ENCODE measurements around the gene SLC7A5.

- RRBS, result no CpG with 5 or more reads among the region's 3 CpGs
Measured at GRCh38 chr16:87599060-87599588, 3.2 kb upstream of the JPH3 start.

DNA sequence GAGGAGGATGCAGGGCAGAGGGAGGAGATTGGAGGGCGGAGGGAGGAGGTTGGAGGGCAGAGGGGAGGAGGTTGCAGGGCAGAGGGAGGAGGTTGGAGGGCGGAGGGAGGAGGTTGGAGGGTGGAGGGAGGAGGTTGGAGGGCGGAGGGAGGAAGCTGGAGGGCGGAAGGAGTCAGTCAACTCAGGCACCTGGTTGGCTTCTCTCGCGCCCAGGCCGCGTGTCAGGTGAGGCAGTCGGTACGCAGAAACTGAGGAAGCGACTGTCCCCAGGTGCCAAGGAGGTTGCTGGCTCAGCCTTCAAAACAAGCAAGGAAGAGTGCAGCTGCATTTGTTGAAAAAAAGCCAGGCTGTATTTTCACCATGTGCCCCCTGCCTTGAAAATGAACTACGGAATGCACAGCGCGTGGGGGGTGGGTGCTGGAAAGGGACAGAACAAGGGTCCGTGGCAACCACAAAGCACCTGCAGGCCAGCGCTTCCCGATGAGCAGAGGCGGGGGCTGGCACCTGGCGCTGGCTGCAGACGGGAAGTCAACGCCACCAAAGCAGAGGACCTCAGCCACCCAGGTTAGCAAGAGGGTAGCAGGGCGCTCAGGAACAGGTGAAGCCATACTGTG is 64.9 kb downstream of the KLHDC4 start:
- RRBS, result no CpG with 5 or more reads among the region's 22 CpGs

- RRBS, result 100% methylated on average over 4 of the region's 25 CpGs
Measured at GRCh38 chr16:87701655-87702263, 64.0 kb downstream of the KLHDC4 start.

- RRBS, result 89% methylated on average over 10 of the region's 38 CpGs
Measured at GRCh38 chr16:87835900-87836985, 33.1 kb downstream of the SLC7A5 start.

DNA sequence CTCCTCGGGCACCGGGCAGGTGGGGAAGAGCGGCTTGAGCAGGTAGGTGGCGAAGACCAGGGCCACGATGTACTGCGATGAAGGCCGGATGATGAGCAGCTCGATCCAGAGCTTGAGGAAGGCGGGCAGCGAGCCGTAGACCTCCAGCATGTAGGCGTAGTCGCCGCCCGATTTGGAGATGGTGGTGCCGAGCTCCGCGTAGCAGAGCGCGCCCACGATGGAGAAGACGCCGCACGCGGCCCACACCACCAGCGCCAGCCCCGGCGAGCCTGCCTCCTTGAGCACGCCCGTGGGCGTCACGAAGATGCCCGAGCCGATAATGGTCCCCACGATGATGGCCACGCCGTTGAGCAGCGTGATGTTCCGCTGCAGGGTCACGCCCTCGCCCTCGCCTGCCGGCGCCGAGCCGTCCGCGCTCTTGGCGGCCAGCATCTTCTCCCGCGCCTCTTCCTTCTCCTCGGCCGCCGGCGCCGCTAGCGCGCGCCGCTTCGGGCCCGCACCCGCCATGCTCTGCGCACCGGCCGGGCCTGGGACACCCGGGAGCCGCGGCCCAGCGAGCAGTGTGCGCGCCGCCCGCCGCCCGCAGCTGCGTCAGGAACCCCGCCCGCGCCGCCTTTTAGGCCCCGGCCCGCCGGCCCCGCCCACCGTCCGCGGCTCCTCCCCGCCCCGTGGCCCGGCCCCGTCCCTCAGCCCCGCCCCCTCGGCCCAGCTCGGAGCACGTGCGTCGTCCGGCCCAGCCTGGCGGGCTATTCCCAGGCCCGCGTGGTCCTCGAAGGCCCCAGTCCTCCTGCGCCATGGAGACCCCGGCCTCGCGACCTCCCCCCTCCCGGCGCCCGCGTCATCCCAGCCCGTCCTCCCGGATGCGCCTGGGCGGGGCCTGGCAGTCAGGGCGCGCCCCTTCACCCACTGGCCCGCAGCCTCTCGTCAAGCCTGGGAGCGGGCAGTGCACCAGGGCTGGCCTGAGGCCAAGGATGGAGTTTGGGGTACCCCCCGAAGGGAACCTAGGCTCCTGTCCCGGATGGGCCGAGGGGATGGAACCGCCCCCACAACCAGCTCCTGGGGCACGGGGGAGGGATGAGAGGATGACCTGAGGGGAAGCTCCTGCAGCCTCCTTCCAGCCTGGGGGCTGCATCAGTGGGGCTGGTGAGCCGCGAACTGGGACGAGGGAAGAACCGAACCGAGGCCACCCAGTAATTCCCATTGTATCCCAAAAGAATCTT is at the start of gene SLC7A5:
TSS of gene SLC7A5 (minus strand) at position 592 of the 1,220 bp plus-strand sequence.
- RRBS, result 1% methylated on average over 24 of the region's 130 CpGs

DNA sequence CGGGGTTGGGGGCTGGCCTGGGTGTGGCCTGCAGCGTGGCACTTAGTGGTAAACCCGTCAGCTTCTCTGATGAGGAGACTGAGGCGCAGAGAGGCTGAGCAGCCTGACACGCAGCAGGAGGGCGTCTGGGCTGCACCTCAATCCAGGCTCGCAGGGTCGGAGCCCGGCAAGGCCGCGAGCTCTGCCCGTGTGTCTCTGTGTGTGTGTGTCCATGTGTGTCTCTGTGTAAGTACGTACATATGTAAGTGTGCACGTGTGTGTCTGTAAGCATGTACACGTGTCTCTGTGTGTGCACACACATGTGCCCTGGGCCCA is 158.3 kb upstream of the ZNF469 start:
- RRBS, result no CpG with 5 or more reads among the region's 15 CpGs

DNA sequence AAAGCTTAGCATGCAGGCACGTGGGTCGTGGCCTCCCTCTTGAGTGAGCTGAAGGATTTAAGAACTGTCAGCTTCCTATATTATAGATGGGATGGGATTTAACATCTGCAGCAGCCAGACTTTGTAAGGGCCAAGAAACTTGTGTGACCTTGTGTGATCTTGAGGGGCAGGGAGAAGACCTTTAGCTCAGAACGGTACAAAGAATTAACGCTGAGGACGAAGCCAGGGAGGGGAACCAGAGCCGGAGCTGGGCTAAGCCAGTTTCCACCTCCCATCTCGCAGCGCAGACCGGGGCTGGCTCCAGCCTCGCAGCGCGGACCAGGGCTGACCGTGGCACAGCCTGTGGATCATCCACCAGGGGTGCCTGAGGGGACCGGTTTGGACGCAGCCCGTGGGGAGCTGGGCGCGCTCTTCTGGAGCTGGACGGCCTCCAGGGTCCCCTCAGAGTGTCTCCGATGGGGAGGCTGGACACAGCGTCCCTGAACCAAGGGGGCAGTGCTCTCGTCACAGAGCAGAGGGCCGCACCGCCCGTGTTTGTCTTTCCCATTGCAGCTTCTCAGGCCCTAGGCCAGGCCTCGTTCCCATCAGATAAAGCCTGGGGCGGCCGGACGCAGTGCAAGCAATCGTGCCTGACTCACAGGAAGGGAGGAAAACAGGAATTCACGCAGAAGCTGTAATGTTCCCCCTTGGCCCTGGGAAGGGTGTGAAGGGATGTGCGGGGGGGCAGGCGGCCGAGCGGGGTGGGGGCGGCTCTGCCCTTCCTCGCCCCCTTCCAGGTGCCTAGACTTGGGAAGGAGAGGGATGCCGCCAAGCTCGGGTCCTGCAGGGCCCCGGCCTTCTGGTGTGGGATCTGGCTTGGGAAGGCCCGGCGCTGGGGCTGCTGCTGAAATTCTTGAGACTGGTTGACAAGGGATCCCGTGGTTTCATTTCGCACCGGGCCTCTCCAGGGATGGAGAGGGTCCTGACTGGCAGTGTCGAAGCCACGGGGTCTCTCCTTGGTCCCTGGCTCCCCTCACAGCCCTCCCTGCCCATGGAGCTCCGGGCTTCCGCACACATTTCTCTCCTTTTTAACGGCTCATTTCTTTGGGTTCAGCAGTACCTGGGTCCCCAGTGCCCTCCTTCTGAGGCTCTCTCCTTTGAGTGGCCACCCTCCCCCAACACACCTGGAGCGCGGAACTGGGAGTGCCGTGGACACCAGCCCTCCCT is 148.1 kb upstream of the ZNF469 start:
- RRBS, result 73% methylated on average over 8 of the region's 53 CpGs

DNA sequence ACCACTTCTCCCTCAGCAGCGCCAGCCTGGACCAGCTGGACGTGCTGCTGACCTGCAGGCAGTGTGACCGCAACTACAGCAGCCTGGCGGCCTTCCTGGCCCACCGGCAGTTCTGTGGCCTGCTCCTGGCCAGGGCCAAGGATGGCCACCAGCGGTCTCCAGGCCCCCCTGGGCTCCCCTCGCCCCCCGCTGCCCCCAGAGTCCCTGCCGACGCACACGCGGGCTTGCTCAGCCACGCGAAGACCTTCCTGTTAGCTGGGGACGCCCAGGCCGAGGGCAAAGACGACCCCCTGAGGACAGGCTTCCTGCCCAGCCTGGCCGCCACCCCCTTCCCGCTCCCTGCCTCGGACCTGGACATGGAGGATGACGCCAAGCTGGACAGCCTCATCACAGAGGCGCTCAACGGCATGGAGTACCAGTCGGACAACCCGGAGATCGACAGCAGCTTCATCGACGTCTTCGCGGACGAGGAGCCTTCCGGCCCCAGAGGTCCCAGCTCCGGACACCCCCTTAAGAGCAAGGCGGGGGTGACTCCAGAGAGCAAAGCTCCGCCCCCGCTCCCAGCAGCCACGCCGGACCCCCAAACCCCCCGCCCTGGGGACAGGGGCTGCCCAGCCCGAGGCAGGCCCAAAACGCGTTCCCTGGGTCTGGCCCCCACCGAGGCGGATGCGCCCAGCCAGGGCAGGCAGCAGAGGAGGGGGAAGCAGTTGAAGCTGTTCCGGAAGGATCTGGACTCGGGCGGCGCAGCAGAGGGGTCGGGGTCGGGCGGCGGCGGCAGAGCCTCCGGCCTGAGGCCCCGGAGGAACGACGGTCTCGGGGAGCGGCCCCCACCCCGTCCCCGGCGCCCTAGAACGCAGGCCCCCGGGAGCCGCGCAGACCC is 23.2 kb upstream of the ZFPM1 start:
- RRBS, result 31% methylated on average over 31 of the region's 67 CpGs

GRCh38 chr16:88438302-88439011 is 14.6 kb upstream of the ZFPM1 start:
- RRBS, result 91% methylated on average over 11 of the region's 26 CpGs

DNA sequence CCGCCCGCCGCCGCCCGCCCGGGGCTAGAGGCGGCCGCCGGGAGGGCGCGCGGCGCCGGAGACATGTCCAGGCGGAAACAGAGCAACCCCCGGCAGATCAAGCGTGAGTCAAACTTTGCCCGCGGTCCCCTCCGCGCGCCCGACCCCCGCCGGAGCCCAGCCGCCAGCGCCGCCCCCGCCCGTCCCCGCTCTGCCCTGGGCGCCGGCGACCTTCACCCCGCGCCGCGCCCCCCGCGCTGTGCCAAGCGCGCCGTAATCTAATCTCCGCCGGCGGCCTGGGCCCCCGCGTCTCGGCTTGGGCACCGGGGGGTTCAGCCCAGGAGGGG is 459 bp downstream of the ZFPM1 start:
- RRBS, result 2% methylated on average over 41 of the region's 50 CpGs

DNA sequence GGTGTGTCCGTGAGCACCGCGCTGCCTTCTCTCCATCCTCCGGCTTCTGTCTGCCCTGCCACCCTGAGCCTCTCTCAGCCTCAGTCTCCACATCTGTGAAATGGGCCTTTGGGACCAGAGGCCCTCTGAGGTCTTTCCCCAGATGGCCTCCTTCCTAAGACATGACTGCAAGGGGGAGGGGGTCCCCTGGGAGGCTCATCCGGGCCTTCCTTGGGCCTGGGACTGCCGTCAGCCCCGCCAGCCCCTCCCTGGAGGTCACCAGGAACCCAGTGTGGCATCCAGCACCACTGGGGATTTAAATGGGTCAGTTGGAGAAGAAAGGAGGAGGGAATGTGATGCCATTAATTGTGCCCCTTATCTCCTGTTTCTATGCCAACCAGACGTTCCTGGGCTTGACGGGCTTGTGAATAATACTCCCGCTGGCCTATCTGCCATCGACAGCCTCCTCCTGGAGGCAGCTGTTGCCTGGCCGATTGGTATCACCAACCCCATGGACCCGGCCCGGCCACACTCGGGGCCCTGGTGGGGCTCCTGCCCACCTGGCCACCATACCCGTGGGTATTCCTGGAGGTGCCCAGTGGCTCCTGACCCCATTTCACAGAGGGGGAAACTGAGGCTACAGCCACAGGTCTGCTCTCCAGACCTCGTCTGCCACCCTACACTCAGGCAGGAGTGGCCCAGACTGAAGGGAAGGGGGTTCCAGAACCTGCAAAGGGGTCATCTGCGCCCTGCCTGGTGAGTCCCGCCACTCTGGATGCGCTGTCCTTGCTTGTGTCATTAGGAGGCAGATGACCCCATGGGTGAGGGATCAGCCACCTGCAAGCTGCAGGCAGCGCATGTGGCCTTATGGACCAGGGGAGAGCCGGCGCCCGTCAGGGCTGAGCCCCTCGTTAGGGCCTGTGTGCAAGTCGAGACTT is 5.3 kb downstream of the ZFPM1 start:
- RRBS, result 97% methylated on average over 4 of the region's 26 CpGs

GRCh38 chr16:88467777-88468003 is 14.6 kb downstream of the ZFPM1 start:
- RRBS, result no CpG with 5 or more reads among the region's 11 CpGs

DNA sequence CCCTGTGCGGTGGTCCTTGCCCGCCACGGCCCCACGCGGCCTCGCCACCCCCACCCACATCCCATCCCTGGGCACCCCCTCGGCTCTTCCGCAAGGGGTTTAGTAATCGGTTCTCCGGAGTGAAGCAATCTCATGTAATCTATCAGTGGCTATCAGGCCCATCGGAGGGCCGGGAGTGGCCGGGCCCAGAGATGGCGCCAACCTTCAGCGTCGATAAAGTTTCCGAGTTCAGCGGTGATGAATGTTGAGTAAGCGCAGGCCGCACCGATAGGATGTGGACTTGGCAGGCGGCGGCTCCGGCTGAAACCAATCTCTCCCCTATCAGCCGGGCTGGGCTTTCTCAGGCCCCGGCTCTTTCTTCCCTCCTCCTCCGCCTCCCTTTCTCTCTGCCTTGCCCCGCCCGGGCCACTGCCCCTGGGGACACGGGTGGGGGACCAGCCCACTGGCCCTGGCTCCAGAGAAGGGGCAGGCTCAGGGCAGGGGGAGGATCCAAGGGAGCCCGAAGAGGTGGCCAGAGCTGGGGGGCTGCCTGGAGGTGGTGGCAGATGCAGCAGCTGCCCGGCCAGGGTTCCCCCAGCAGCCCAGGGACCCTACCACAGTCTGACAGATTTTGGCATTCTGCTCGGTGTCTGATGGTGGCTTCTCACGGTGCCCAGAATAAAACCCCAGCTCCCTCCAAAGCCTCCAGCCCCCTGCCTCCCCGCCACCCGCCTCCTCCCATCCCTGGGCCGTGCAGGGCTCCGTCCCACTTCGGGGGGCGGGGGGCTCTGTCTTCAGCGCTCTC is 20.9 kb downstream of the ZFPM1 start:
- RRBS, result 61% methylated on average over 4 of the region's 41 CpGs

GRCh38 chr16:88479761-88480778 is 27.0 kb downstream of the ZFPM1 start:
- RRBS, result no CpG with 5 or more reads among the region's 29 CpGs

GRCh38 chr16:88523634-88524425 is 46.4 kb upstream of the ZC3H18 start:
- RRBS, result 28% methylated on average over 10 of the region's 46 CpGs

DNA sequence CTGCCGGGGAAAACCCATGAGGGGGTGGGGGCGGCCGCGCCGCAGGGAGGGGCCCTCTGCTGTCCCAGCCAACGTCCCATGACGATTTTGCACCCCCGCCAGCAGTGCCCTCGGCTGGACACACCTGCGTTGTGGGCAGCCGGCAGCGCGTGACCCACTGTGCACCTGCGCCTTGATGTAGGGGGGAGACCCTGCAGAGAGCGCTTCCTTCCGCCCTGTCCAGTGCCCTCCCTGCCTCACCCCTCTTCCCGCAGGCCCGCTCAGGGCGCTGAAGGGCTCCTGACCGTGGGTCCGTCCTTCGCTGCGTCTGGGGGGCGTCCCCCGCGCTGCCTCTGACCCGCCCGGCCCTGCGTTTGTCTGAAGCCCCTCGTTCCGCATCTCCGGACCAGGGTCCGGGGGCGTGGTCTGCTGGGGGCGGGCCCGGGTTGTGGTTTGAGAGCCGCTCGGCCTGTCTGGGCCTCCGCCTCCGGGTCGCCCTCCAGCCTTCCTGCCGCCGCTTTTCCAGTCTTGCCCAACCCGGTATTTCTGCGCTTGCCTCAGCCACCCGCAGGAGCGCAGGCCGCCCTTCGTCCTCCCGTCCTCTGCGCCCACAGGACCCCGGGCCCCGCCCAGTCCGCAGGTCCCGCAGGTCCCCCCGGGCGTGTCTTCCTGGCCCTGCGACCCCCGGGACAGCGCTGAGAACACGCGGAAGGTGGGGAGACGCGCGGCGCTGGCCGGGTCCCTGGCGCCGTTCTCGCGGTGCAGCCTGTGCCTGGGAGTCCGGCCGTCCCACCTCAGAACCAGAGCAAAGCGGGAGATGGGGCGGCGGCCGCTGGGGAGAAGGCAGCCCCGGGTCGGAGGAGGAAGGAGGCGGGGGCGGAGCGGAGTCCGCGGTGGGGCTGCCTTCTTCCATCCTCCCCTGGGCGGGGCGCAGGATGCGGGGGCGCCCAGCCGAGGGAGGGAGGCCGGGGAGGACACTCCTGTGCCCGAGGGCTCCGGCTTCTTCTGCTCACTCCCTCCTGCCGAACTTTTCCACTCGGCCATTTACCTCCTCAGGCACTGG is 4.0 kb upstream of the IL17C start:
- RRBS, result 3% methylated on average over 39 of the region's 94 CpGs

GRCh38 chr16:88646495-88647321 is 4.1 kb downstream of the CYBA start:
- RRBS, result 84% methylated on average over 5 of the region's 32 CpGs

- RRBS, result no CpG with 5 or more reads among the region's 8 CpGs
Measured at GRCh38 chr16:88649943-88650139, 1.0 kb downstream of the CYBA start.

DNA sequence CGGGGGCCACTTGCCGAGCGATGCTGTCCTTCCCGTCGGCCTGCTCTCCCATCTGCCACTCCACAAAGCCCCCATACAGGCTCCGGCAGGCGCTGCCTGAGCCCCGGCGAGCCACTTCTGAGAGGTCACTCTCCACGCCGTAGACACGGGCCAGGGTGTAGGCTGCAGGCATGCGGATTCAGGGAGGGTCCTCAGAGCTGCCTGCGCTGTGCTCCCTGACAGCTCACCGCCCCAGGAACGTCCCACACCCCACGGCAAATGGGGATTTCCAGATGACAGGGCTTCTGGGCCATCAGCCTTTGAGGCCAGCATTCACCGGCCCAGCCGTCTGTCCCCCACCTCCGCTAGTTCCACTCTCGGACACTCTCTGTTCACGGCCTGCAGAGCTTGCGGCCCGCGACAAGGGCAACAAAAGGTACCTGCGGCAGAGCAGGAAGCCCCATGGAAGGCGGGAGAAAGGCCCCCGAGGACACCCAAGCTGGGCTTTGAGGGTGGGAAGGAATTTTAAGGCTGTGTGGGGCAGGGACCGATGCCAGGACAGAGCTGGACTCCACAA is 5.4 kb upstream of the CYBA start:
- RRBS, result no CpG with 5 or more reads among the region's 29 CpGs

- RRBS, result 2% methylated on average over 8 of the region's 28 CpGs
Measured at GRCh38 chr16:88663764-88664286, 934 bp upstream of the MVD start.